AG09319 (cell line): ENCODE measurements around the genes TMEM54, ZNF362 and CSMD2.

DNA sequence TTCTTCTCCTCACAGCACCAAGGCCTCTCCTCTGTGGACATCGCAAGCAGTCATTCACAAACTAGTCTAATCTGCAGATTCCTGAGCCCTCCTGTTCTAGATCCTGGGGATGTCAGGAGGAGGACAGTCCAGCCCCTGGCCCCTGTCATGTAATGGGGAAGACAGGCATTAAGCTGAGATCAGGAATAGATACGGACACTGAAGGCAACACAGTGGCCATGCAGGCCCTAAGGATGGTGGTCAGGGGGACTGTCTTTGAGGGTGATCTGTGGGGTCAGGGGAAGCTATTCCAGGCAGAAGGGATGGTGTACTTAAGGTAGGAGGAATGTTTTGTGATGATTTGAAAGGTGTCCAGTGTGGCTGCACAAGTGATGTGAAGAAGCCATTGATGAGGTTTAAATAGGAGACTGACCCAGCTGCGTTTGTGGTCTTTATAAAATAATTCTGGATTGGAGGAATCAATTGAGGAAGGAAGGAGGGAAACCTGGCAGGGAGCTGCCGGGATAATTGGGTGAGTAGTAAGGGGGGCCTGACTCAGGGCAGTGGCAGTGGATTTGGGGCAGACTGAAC is 6.9 kb downstream of the FAM229A start:
- RRBS: no CpG with 5 or more reads among the region's 4 CpGs

DNA sequence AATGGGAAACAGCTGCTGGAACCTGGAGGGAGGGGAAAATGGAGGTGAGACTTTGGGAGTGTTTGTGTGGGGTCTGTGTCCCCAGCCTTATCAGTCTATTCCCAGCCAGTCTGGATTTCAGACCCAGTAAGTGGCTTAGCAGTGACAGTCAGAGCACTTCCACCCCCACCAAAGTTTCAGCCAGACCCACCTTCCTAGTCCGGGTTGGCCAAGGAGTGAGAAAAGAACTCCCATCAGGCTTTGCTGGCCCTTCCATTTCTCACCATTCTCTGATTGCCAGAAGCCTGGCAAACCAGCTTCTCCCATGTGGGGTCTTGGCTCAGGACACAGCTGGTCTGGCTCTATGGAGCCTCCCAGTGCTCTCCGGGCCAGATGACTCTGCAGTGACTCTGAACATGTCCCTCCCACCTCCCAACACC is 15.9 kb downstream of the TSSK3 start:
- RRBS: no CpG with 5 or more reads among the region's 2 CpGs

DNA sequence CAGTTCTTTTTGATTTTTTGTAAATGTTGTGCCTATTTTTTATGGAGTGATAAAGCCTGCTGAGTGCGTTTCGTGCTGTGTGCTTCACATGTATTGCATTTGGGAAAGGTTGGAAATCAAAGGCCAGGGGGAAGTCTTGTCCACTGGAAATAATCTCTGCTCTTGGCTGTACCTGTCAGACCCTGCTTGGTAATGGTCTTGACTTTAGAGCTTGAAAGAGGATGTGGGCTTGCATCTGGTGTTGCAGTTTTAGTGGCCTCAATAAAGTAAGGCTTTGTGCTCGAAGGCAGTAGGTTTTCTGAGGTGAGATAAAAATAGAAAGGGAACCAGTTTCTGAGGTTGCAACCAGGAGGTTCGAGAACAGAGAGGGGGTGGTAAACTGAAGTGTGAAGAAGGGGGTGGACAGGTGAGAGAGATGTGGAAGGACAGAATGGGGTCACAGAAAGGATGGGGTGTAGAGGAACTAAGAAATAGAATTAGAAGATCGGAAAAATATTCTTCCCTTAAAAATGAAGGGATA is 1.4 kb downstream of the S100PBP start:
- RRBS: no CpG with 5 or more reads among the region's 5 CpGs

GRCh38 chr1:32900908-32901905 is at the start of gene TMEM54:
Gene TMEM54, minus strand, starts transcription at chr1:32901389.
- RRBS: 1% methylated on average over 48 of the region's 104 CpGs

DNA sequence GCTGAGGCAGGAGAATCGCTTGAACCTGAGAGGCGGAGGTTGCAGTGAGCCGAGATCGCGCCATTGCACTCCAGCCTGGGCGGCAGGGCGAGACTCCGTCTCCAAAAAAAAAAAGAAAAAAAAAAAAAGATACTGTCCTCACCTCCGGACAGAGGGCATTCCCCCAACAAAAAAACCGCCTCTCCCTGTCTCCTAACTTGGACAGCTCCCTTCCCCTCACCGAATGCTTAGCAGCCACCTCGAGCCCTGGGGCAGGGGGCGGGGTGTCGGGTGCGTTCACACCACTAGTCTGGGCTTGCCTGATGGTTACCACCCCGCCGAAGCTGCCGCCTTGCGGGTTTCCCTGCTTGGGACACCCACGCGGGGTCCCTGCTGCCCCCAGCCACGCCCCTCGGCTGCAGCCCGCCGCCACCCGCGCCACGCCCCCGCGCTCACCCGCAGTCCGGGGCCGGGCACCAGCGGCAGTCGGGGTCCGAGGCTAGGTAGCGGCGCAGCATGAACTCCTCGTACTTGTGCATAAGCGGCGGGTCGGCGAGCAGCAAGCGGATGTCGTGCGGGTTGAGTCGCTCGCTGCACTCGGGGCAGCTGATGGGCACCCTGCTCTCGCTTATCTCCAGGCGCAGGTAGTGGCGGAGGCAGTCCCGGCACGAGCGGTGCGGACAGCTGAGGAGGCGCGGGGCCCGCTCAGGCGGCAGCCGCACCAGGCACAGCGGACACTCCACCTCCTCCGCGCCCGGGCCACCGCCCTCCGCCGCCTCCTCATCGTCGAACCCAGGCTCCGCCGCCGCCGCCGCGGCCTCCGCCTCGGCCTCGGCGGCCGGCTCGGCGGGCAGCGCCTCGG is 773 bp downstream of the RNF19B start:
- RRBS: 1% methylated on average over 28 of the region's 85 CpGs

GRCh38 chr1:32972696-32973511 is 8.3 kb upstream of the RNF19B start:
- RRBS: 1% methylated on average over 15 of the region's 60 CpGs

- RRBS: no CpG with 5 or more reads among the region's 5 CpGs
Measured at GRCh38 chr1:32981084-32981536, 16.5 kb upstream of the RNF19B start.

DNA sequence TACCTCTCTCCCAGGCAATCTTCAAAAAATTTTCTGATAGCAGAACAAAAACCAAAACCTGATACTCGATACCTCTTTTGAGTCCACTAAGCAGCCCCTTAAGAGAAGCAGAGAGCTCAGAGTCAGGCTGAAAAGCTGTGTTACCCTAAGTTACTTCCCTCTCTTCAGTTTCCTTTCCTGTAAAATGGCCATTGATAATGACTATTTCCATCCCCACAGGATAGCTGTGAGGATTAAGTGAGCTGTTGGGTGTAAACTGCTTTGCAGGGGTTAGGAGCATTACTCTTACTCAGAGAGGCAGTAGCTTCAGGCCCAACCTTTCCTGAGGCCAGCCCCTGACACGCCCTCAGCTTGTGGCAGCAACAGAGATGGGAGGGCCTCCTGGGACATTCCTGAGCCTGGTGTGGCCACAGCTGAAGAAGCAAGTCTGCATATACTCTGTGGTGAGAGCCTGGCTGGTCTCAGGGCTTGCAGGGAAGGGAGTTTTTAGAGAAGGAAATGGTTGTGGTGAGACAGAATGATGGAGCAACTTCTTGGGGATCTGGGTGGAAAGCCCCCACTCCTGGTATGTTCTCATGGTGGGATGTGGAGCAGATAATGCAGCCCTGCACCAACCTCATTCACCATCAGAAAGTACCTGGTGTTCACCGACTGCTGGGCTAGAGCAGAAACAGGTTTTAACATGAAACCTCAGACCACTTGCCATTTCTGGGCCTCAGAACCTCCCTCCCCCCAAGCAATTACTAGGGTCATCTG is 27.8 kb upstream of the RNF19B start:
- RRBS: no CpG with 5 or more reads among the region's 3 CpGs

- RRBS: no CpG with 5 or more reads among the region's 9 CpGs
Measured at GRCh38 chr1:33008344-33009087, 28.2 kb downstream of the AK2 start.

DNA sequence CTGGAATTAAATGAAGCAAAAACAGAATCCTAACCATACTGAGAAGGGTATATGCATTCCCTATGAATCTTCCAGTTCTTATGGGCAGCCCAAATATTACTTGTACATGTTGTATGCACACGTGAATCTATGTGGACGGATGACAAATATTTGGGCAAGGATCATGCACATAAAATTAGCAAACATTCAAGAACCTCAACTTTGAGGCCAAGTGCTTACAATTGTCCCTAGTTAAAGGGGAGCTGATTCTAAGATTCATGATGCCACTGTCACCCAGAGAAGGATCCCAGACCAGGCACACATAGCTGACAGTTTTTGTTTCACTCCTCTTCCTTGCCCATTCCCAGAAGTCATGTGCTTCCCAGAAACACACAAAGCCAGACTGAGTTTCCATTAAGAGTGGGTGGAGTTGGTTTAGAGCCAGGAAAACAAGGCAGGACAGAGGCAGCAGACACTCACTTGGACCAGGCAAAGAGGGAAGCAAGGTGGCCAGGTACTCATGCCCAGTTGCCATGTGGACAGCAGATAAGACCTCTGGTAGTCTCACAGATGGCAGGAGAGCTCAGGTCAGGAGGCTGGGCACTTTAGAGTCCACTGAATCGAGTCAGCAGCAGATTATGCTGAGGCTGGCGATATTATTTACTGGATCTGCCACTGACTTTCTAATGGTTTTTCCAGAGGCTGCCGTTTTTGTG is 25.5 kb downstream of the AK2 start:
- RRBS: no CpG with 5 or more reads among the region's 5 CpGs

DNA sequence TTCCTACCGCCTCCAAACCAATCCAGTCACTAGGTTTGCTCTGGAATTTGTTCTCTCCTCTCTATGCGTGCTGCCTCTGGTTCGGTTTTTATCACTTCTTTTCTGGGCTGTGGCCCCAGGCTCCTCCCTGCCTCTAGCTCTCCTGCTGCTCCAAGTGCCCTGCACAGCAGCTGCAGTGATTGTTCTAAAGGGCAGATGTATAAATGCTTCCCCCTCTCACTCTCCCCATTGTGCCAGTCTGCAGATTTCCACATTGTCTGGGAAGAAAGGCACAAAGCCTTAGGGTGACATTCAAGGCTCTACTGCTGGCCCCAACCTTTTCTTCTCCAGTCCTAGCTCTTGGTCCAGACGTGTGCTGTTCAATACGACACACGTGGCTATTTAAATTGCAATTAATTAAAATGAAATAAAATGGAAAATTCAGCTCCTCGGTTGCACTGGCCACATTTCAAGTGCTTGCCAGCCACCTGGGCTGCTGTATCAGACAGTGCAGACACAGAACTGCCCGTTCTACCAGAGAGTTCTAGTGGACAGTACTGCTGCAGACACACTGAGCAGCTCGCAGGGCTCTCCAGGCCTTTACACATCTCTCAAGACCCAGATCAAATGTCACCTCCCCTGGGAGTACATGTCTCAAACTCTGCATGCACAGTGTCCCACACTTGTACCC is 12.4 kb downstream of the TRIM62 start:
- RRBS: no CpG with 5 or more reads among the region's 9 CpGs

GRCh38 chr1:33180427-33181176 is 1.2 kb downstream of the TRIM62 start:
- RRBS: 10% methylated on average over 20 of the region's 56 CpGs

DNA sequence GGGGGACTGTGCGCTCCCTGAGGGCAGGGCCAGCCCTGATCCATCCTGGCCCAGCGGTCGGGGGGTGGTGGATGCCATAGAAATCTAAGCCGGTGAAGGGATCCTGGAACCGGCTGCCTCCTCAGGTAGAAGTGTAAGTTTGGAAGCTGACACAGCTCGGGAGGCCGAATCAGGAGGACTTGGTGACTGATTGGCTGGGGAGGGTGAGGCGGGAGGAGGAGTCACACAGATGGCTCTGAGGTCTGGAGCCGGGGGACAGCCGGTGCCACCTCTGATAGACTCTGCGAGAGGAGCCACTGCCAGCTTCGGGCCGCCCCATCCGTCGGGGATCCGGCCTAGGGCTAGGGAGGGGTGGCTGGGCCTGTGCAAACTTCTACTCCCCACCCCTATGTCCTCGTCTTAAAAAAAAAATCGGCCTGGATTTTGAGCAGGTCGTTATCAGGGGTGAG is 895 bp upstream of the ZNF362 start:
- RRBS: 18% methylated on average over 10 of the region's 19 CpGs

- RRBS: under 1% methylated on average over 40 of the region's 114 CpGs
Measured at GRCh38 chr1:33255822-33256624, at the start of gene ZNF362. Gene ZNF362, plus strand, starts transcription at chr1:33256492.

GRCh38 chr1:33320357-33320751 is 544 bp downstream of the A3GALT2 start:
- RRBS: no CpG with 5 or more reads among the region's 4 CpGs

DNA sequence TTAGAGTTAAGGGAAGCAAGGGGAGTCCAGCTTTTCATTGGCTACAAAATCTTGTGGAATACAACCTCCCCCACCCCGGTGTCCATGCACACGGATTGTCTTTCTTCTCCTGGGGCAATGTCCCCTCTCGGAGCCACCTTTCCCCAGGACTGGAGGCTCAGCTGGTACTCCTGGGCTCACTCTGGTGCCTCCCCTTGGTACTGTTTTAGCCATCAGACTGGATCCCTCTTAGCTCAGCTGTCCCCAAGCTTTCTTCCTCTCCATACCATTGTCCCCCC is 165 bp downstream of the A3GALT2 start:
- RRBS: 86% methylated on average over 1 of the region's 3 CpGs

DNA sequence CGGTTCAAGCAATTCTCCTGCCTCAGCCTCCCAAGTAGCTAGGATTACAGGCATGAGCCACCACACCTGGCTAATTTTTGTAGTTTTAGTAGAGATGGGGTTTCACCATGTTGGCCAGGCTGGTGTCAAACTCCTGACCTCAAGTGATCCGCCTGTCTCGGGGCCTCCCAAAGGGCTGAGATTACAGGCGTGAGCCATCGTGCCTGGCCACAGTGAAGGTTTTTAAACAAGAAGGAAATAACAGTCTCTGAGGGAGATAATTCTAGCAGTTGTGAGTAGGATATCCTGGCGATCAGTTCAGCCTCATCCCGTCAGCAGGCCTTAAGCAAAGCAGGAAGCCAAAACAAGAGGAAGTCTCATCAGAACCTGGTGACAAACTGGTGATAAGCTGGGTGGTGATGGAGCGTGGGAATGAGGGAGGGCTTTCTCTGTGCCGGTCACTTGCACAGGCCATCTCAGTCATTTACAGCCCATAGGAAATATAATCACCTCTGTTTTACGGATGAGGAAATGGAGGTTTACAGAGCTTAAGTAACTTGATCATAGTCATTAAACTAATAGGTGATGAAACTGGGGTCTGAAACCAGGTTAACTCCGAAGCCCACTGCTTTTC is 40.6 kb upstream of the A3GALT2 start:
- RRBS: no CpG with 5 or more reads among the region's 11 CpGs

DNA sequence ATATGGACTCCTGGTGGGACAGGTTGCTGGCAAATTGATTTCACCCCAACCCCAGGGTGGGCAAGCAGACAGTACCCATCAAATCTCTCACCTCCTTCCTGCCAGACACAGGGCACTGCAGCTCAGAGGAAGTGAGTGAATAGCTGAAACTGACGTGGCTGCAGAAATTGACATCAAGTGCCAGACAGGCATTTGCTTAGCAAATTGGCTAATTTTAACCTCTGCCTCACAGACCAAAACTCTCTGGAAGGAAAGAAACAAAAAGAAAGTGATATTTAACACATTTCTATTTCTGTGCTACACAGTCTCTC is 39.0 kb downstream of the HMGB4 start:
- RRBS: no CpG with 5 or more reads among the region's 1 CpG

DNA sequence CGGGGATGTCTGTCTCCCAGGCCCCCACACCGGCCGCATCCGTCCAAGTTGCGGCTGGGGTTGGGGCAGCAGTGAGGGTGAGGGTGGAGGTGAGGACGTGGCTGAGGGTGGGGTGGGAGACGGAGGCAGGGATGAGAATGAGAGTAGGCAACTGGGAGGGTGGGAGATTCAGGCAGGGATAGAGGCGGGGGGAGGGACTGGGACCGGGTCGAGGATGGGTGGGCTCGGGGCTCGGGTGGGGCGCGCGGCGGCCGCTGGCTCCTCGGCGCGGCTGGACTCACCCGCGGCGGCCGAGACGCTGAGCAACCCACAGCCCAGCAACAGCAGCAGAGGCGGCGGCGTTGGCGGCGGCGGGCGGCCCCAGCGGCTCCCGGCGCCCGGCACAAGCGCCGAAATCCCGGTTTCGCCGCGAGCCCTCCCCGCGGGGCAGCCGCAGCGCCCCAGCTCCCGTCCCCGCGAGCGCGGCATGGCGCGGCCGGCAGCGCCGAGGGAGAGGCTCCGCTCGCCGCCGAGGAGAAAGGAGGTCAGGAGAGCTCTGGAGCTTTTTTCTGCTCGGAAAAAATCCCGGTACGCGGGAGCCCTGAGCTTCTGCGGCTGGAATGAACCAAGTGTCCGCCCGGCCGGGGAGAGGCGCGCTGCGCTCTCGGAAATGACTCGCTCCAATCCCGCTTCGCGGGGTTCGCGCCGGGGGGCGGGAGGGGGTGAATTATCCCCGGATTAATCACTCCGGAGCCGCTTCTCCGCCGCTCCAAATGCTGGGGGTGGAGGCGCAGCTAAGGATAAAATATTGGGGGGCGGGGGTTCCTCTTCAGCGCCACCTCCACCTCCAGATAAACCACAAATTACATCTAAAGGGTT is at the start of gene CSMD2:
CSMD2 (minus strand) TSS at position 601 of the 858 bp plus-strand sequence.
- RRBS: 1% methylated on average over 40 of the region's 88 CpGs

DNA sequence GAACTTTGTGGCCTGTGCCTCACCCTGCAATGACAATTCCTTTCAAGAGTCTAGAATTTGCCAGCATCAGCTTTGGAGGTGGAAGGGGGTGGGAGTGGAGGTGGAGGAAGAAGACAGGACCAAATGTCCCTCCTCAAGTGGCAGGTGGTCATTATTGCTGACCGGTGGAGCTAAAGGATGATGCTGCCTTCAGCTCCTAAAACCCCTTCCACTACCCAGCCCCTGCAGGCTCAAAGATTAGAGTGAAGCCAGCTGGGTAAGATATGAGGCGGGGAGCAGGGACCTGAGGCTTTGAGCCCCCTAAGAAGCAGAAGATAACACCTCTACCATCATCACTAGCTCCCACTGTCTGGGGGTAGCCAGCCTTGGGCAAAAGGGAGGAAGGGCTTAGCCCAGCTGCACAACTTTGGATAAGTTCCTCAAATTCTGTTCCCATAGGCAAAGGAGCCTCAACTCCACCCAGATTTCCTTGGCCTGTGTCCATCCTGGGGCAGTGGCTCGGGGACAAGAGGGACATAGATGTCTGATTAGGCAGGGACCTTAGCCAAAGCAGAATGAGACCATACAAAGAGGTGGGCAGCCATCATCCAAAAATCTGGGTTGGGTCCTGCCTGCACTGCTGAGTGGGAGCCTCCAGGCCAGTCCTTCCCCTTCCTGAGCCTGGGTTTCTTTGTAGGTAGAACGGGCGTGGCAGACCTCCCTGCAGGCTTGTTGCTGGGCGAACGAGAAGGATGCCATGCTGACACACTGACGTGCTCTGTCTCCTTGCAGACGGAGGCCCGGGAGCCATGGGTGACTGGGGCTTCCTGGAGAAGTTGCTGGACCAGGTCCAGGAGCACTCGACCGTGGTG is 852 bp downstream of the GJA4 start:
- RRBS: no CpG with 5 or more reads among the region's 12 CpGs